Subcutaneous preadipocyte (primary cell): Measurements from ENCODE around the gene GNL1.

- CAGE, long polyA plus RNA = no peak
Observed at GRCh38 chr6:28586169-28586891, 768 bp downstream of the SCAND3 start.

GRCh38 chr6:28589059-28589628, 2.0 kb upstream of the SCAND3 start:
- CAGE, long polyA plus RNA = no peak

DNA sequence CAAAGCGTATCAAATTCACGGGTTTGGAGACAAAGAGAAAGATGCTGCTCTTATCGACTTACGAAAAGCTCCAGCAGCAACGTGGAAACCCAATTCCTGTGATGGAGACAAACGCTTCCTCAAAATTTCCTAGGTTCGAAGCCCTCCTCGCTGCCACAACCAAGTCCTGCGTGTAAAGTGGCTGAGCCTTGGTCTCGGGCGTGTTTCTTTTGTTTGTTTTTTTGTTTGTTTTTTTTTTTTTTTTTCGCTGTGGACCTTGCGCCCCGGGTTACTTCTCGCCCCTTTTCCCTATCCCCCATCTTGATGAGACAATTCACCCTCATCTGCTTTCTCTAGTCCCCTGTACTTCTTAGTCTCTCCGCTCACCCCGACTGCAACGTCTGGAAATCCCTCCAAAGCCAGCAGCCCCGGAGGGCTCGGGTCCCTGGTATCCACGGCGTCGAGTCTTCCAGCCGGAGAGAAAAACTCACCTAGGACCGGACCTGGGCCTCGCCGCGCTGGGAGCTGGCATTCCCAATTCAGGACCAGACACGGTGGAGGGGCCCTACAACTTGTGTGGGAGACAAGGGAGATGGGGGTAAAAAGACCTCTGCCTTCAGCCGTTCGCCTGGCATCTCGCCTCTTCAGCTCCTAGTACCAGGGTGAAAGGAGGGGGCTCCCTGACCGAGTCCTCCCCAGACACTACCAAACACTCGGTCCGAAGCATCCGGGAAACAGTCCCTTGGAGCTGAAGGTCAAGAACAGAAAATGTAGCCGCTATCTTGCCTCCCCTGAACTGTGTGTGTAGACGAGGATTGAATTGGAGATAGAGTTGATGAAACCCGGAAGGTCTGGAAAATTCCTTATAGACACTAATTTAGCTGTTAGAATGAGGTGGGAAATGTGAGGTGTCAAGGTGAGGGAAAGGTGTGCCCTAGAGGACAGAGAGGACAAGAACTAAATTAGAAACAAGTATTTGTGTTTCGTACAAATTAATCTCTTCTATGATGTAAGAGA, 2.8 kb upstream of the SCAND3 start:
- CAGE, long polyA plus RNA = no peak

GRCh38 chr6:28615839-28616944, 29.1 kb upstream of the SCAND3 start:
- CAGE, long polyA plus RNA = no peak

GRCh38 chr6:28657223-28658049, 70.3 kb upstream of the SCAND3 start:
- CAGE, long polyA plus RNA = no peak

DNA sequence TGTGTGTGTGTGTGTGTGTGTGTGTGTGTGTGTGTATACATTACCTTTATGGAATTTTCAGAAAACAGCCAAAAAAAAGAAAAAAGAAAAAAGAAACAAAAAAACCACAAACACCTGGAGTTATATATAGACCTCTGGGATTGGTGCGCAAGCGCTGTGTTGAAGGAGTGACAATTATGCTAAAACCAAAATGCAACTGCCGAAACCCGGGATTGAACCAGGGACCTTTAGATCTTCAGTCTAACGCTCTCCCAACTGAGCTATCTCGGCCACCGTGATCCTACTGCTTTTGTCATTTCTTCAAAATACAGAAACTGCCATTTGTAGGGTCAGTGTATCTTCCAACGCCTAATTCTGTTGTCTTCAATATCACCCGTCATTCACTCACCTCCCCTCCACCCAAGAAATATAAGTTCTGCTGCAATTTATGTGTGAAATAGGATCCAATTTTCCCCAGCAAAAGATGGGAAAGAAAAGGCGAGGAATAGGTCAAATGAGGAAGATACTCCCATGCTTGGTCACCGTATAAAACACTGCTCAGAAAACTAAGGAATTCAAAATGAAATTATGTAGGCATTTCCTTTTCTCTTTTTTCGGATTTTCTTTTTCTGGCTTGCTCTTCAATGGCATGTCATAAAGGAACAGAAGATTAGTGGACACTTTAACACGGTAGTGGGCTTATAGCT, 116.0 kb downstream of the TRIM27 start:
- CAGE, long polyA plus RNA = no peak

DNA sequence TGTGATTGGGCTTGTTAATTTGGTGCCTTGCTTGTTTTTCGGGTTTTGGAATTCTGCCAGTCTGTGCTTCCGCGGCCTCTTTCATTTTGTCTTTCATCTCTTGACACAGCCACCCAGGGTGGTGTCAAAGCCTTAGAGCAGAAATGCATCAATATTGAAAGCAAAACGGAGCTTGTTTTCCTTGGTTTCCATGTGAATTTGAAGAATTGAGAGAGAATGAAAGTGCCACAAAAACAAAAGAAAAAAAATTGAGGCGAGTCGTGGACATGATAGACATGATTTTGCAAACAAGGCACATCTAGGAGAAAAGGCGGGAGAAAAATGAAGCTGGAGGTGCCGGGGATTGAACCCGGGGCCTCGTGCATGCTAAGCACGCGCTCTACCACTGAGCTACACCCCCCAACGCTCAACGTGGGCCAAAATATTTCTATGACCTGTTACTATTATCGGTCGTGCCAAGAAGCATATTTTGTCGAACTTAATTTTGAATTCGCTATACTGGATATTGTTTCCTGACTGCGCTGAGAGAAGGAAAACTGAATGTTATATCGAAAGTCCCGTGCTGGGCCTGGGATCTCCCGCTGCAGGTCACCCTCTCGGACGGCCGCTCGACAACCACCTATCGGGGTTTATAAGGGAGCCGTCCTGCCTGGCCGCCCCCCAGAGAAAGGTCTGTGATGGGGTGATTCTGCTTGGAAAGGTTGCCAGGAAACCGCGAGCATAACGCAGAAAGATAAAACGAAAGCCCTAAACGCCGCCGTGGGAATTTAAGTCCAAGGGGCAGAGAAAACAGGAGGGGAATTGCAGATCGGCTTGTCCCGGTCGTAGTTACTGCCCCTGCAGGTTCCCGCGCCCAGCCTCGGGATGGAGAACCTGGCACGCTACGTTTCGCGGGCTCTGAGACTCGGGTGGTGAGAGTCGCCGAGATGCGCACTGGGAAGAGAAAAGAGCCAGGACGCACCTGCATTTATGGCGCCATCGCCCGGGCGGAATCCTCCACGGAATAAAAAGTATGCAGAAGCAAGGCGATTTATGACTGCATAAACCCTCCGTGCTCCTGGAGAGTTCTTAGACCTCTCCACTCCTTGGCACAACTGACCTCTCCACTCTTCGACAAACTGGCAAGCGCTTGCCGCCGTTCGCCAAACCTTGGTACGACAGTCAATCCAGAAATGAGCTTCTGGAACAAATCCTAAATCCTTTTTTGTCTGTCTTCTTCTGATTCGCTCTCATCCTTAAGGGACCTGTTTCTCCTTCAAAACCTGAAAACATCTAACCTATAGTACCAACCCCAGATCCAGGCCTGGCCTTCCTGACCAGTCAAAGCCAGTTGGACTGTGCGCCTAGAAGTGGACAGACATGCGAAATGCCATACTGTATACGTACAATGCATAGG, 59.9 kb downstream of the TRIM27 start:
- CAGE, long polyA plus RNA = no peak

DNA sequence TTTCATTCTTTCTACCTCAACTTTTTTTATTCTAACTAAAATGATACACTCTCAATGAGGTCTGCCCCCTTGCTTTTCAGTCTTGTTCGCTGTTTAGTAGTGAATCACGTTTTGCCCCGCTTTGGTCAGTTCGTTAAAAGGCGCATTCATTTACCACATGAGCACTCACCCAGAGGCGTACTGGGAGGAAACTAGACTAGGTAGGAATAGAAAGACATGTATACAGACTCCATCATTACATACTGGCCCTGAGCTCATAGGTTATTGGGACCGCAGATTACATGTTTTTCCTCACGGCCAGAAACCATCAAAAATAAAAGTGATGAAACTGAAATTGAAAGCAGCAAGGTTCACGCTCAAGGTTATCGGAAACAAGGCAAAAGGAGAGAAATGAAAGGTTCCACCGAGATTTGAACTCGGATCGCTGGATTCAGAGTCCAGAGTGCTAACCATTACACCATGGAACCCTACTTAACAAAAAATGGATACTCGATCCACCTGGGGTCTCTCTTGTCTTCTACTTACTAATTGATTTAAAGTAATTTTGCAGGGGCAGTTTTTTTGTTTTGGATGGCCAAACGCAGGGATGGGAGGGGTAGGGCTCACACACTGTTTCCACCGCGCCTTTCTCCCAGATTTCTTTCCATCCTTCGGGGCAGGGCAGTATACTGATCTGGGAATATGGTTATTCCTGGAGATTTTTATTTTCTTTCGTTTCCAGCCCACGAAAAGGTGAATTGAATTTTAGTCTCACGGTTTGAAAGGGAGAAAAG, 17.6 kb upstream of the TRIM27 start:
- CAGE, long polyA plus RNA = no peak

GRCh38 chr6:29721391-29721841, 1.8 kb upstream of the HLA-F start:
- CAGE, long polyA plus RNA = no peak

DNA sequence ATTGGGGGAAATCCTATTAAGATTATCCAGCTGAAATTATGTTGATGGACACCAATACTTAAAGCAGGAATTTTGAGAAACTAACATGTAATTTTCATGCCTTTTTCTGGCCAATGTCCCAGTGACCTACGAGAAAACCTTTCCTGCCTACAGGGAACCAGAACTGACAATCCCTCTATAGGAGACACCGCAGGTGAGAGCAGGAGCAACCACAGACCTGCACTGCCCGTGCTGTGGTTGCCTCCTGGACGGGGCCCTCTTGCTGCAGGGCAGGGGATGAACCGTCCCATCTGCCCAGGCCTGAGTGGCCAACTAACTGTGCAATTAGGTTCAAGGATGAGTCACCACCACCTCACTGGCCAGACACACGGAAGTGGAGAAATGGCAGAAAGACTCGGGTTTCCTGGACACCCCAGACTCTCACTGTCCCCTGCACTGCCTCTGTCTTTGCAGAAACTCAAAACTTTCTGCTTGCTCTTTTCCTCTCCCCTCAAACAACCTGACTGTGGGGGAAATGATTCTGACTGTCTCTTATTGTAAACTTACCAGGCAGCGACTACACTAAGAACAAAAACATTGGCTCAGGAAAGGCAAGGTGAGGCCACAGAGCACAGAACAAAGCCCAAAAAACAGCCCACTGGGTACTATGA, 13.8 kb upstream of the HLA-G start:
- CAGE, long polyA plus RNA = no peak

DNA sequence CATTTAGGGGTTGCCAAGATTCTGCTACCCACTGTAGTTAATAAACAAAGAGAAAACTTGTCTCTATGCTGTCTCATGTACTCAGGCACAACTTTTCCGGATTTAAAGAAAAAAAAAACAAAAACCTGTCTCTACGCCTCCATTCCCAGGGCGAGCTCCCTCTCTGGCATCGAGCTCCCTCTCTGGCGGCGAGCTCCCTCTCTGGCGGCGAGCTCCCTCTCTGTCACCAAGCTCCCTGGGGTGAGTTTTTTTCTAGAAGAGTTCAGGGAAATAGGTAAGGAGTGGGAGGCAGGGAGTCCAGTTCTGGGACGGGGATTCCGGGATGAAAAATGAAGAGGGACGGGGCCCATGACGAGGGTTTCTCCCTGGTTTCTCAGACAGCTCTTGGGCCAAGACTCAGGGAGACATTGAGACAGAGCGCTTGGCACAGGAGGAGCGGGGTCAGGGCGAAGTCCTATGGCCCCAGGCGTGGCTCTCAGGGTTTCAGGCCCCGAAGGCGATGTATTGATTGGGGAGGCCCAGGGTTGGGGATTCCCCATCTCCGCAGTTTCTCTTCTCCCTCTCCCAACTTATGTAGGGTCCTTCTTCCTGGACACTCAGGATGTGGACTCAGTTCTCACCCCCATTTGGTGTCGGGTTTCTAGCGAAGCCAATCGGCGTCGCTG, 16.5 kb upstream of the HLA-A start:
- CAGE, long polyA plus RNA = no peak

- CAGE, long polyA plus RNA = no peak
Observed at GRCh38 chr6:29946612-29947924, 4.7 kb downstream of the HLA-A start.

GRCh38 chr6:30007076-30007659, 53.9 kb upstream of the POLR1H start:
- CAGE, long polyA plus RNA = no peak

GRCh38 chr6:30164106-30164774, 894 bp downstream of the TRIM15 start:
- CAGE, long polyA plus RNA = no peak

GRCh38 chr6:30284399-30285004, 42.2 kb upstream of the TRIM39 start:
- CAGE, long polyA plus RNA = no peak

DNA sequence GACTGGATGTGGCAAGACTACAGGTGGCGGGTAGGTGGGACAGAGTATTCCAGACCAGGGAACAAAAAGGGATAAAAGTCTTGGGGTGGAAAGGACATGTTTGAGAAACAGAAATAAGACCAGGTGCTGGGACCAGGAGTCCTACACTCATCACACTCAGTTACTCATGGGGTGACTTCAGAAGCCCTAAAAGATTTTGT, 21.2 kb downstream of the GNL1 start:
- CAGE, long polyA plus RNA = no peak

GRCh38 chr6:30550145-30551294, 5.8 kb downstream of the GNL1 start:
- CAGE, long polyA plus RNA = no peak

GRCh38 chr6:30555774-30556680, at the start of gene GNL1:
Gene GNL1 (minus strand): TSS chr6:30556489.
- CAGE, long polyA plus RNA = start-site peak on the minus strand at chr6:30555585-30556526, 1,367 and 283 reads in 2 replicates

DNA sequence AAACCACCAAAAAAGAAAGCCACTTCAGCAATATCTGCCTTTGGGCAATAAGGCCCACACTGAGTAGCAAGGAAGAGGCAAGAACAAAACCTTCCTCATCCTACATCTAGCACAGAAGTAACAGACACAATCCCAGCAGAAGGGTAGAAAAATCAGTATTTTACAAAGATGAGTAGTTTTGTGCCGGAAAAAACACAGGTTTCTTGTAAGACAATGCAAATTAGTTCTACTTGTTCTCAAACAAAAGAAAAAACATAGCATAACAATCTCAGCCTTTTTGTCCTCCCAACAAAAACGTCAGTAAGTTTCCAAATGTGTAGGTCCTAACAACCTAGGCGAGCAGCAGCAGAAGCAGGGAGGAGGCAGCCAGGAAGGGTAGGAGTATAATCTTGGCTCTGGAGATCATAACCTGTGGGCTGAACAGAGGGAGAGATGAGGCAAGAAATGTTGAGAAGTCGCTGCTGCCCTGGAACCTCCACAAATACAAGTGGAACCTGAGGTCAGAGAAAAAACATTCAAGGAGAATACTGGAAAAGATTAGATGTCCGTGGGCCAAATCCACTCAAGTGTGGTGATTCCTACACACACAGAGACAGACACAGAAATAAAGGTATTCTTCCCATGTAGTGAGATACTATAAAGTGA, 5.6 kb downstream of the PPP1R10 start:
- CAGE, long polyA plus RNA = no peak

- CAGE, long polyA plus RNA = no peak
Observed at GRCh38 chr6:30670771-30671395, 1.9 kb downstream of the DHX16 start.